PC-3 (cell line): ENCODE measurements around a stretch of chr6.

DNA sequence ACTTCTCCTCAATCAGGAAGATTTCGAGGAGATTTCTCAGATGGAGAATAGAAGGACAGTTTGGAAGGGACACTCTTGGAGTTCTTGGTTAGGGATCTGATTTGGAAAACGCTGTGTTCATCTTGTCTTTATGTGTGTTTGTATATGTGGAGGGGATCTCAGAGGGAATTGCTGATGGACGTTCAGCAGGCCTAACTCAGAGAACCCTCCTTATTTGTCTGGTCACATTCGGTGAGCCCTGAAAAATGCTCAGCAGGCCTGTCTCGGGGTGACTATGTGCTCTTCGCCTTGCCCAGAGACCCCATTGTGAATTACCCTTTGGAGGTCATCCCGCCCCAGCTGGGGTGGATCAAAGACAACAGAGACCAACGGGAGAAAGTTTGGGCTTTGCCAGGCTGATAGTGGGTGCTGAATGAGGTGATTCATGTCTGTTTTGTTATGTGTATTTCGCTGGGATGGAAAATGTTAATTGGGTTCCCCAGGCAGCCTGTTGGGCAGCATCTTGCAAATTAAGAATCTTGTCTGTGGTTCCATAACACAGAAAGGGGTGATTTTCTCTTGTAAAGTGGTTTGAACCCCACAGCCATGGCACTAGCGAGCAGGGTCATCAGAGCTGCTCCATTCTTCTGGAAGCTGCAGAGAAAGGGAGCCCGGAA is 63.3 kb upstream of the UNC93A start:
- RAMPAGE, long total RNA: no peak

- RAMPAGE, long total RNA: no peak
Measured at GRCh38 chr6:167266900-167267180, 24.3 kb upstream of the UNC93A start.

DNA sequence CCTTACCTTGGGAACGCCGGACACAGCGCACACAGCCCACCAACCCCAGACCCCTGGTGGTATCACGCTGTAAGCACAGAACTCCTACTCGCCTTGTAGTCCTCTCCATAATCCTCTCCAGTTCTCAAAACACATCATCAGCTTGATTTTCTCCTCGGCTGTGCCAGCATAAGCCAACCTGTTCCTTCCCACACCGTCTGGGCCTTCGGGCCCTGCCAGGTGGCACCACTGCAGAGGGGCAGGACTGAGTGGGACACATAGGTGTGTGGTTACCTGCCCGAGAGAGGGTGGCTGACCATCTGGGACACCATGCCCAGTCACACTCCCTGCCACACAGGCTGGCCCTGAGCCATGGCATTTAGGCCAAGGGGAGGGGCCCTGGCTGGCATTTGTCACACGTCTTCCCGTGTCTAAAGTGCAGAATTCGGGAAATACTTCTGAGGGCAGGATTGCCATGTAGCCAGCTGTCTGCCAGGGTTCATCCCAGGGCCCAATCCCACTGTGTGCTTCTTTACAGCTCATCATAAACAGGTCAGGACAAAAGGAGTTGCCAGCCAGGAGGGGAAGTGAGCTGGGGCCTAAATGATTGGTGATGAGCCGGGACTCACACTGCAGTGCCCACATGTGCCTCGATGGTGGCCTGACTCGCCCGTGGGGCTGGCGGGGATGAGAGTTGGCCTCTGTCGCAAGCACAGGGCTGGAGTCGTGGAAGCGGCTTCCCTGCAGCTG is 6.1 kb upstream of the UNC93A start:
- RAMPAGE, long total RNA: no peak

GRCh38 chr6:167310225-167310495 is 14.7 kb upstream of the TTLL2 start:
- RAMPAGE, long total RNA: no peak

DNA sequence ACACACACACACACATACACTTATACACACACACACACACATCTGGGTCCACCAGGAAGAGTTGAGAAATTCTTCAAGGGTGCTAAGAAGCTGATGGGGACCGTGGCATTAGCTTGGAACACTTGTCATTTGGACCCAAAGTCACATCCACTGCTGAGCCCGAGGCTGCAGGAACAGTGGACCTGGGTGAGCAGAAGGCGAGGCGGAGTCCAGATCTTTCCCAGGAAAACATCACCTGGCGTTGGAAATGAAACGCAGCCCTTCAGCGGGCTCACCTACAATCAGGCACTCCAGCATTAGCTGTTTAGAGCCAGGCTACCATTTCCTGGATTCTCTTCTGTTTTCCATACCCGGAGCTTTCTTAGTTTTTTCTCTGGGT is 170.6 kb downstream of the TTLL2 start:
- RAMPAGE, long total RNA: no peak

DNA sequence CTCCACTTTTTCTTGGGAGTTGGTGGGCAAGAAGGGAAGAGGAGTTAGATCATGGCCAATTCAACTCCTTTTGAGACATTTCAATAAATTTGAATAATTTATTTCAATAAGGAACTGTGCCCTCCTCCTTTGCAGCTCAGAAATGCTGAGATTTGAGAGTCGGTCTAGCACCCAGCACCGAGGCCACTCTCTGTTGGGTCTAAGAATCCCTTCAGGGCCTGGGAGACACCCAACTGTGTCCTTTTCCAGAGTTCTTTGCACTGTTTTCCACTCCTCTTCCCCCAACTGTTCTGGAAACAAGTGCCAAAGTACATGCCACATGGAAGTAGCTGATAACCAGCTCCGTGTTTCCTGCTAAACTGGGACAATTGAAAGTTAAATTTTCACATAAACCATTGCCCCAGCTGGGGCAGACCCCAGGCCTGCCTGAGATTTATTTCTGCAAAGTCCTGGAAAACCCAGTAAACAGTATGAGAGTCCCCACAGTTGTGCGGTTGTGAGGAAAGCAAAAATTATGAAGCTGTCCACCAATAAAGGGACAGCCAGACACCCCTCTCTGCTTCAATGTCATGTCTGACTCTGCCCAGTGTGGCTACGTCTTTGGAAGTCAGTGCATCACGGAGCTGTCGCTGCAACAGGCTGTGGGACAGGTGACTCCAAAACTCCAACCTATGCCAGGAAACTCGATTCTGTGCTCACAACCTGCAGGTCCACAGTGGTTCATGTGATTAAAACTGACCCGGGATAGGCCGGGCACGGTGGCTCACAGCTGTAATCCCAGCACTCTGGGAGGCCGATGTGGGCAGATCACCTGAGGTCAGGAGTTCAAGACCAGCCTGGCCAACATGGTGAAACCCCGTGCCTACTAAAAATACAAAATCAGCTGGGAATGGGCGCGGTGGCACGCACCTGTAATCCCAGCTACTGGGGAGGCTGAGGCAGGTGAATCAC is 178.0 kb upstream of the AFDN start:
- RAMPAGE, long total RNA: no peak

- RAMPAGE, long total RNA: no peak
Measured at GRCh38 chr6:167678316-167679428, 148.0 kb upstream of the AFDN start.

DNA sequence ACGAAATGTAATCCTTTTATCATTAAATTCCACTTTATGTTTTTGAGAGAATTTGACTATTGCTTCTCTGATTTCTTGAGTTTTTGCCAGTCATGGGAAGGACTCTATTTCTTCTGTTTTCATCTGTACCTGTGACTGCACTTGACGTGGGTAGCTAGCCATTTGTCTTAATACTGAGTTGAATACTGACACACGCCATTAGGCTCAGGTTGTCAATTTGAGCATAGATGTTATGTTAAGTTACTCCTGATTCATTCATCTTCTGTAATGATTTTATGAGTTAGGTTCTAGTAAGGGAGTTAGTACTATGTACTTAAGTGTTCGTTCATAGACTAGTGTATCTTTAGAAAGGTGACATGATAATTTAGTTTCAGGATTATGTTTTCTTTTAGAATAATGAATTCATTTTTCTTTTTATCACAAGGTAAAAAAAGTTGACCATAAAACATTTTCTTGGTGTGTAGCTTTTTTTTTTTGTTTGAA is 1.6 kb downstream of the AFDN start:
- RAMPAGE, long total RNA: no peak

- RAMPAGE, long total RNA: no peak
Measured at GRCh38 chr6:167855359-167856389, 29.0 kb downstream of the AFDN start.

DNA sequence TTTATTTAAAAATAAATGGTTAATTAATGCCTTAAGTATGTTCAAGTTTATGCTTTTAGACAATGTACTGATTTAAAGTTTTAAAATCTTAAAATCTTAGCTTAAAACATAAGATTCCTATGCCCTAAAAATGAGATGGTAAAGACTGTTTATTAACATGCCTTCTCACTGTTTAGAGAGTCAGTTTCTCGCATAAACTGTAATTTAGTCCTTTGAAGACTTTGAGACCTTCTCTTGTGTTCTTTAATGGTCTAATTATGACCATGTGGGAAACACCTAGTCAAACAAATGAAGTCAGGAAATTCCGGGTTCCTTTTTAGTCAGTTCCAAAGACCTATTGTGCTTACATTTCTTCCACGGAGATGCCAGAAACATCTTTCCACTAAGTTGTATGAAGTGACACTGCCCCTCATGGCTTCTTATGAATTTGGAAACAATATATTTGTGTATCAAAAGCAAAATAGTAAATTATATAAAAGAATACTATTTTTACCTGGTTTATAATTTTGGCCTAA is 64.2 kb upstream of the KIF25 start:
- RAMPAGE, long total RNA: no peak

DNA sequence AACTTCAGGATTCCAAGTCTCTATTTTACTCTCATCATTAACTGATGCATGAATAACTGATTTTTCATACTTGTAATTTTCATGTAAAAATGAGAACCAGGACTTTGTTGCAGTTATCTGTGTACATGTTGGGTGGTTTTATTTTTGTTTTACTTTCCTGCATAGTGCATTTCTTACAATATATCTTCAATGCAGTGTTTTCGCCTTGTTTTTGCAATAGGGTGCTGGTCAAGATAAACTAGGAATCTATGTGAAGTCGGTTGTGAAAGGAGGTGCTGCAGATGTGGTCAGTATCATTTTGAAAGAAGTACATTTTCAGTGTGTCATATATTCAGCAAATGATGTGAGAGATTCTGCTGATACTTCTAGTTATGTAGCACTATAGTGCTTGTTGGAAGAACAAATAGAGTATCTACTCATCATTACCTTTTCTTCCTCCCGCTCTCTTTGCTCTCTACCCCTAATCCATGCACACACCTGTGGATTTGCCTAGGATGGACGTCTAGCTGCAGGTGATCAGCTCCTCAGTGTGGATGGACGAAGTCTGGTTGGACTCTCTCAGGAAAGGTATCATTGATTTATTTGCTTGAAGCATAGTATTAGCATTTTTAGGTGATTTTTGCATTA is 54.4 kb upstream of the KIF25 start:
- RAMPAGE, long total RNA: no peak

- RAMPAGE, long total RNA: no peak
Measured at GRCh38 chr6:167996786-167997212, 672 bp upstream of the KIF25 start.

DNA sequence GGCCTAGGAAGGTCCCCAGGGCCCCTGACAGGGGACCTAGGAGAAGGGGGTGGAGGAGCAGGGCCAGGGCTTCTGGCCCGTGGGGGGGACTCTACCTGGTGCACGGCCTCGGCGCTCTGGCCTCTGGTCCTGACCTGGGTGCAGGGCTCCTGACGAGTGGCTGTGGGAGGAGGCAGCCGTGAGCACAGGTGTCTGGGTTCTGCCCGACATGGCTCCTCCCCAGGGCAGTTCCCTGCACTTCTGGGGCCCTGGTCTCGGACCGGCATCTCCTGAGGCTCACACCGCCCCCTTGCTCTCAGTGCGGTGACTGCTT is 20.0 kb downstream of the FRMD1 start:
- RAMPAGE, long total RNA: no peak

DNA sequence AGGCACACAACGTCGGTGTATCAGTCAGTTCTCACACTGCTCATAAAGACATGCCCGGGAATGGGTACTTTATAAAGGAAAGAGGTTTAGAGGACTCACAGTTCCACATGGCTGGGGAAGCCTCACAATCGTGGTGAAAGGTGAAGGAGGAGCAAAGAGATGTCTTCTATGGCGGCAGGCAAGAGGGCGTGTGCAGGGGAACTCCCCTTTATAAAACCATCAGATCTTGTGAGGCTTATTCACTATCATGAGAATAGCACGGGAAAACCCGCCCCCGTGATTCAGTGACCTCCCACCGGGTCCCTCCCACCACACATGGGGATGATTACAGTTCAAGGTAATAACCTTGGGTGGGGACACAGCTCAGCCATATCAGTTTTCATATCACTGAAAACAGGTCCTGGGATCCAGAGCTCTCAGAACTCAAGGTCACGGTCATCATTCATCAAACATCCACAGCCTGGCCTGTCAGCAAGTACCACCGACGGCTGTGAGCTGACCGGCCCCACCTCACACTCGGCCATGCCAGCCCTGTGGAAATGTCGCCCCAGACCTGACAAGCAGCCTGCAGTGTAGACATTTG is 14.0 kb upstream of the FRMD1 start:
- RAMPAGE, long total RNA: no peak

- RAMPAGE, long total RNA: no peak
Measured at GRCh38 chr6:168264462-168265308, 54.9 kb downstream of the DACT2 start.

GRCh38 chr6:168273730-168274825 is 45.5 kb downstream of the DACT2 start:
- RAMPAGE, long total RNA: no peak

DNA sequence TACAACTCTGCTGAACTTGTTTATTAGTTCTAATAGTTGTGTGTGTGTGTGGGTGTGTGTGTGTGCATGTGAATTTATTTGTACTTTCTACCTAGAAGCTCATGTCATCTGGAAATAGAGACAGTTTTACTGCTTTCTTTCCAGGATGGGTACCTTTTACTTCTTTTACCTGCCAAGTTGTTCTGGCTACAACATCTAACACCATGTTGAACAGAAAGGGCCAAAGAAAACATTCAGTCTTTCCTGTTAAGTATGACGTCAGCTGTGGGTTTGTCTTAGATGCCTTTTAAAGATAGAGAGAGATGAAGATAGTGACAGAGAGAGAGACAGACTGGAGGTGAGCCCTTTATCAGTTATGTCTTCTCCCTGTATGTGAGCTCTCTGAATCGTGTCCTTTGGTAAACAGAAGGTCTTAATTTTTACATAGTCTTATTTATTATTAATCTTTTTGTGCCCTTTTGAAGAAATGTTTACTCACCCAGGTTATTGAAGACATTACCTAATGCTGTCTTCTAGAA is 3.4 kb upstream of the DACT2 start:
- RAMPAGE, long total RNA: no peak

DNA sequence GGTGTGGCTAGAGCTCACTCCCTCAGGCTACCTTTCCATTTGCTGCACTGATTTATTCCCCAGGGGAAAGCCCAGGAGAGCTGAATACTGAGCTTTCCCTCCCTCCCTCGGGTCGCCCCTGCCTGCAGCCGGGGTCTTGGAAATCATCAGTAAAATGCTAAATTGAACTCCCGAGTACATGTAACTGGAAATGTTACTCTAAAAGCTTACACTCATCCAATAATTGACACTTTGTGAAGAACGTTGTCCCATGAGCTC is 10.0 kb downstream of the SMOC2 start:
- RAMPAGE, long total RNA: no peak

DNA sequence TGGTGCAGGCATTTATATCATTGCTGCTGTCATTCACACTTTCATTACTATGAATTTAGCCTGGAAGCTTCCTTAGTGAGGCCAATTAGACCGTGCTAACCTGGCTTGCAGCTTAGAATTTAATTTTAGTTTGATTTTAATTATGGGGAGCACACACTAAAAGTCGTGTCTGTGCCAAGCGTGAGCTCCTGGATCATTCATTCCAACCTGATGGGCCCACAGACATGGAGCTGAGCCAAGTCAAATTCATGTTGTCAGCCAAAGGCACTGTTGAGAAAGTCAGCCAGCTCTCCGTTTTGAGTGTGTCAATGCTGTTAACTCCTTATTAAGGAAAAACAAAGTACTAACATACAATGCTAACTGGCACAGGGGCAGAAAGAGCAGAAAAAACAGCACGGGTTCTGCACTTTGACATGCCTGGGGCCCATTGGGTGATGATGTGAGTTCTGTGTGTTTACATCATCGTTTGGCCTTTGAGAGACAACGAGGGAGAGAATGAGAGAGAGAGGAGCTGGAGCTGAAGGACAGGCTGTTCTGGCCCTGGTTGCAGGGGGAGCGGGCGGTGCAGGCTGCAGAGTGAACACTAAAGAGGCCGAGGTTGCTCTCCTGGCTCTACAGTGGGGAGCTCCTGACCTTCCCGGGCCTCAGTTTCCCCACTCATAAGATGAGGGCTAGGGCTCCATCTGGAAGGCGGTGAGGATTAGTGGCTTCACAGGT is 85.8 kb downstream of the SMOC2 start:
- RAMPAGE, long total RNA: no peak

DNA sequence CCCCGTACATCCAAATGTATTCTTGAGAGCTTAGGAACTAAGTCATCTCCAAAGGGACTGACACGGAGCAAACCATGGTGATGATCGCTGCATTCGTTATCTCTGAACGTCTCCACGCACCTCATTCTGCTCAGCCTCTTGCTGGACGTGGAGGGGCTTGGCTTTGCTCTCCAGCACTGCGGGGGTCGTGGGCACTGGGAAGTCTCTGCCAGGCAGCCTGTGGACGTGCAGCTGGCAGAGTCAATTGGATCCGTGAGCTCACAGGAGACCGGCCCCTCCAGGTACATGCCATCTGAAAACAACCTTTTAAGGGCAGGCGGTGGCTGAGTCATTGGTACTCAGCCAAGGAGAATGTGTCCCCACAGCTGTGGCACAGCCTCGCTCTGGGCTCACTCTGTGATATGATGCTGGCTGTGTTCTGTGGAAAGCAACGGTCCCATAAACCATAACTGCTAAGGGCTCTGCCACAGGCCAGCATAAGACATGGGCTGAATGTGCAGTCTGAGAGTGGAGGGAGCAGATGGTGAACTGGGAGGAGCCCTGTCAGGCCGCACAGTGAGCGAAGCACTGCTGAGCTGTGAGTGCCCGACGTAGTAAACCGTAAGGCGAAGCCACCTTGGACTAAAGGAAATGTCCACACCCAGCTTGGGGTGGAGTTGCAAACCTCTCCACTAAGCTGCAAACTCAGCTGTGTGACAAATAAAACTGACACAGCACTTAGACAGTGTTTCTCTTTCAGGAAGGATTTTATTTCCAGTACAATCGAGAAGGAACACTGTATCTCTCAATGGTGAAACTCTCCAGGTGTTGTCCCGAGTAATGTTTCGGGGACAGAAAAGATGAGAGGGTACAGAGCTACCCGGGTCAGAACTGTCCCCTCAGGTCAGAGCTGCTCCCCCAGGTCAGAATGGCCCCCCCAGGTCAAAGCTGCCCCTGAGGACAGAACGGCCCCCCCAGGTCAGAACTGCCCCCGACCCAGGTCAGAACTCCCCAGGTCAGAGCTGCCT is 375.8 kb downstream of the THBS2 start:
- RAMPAGE, long total RNA: no peak